Peritoneum (tissue), 1 donor: ENCODE measurements around the gene CMIP.

DNA sequence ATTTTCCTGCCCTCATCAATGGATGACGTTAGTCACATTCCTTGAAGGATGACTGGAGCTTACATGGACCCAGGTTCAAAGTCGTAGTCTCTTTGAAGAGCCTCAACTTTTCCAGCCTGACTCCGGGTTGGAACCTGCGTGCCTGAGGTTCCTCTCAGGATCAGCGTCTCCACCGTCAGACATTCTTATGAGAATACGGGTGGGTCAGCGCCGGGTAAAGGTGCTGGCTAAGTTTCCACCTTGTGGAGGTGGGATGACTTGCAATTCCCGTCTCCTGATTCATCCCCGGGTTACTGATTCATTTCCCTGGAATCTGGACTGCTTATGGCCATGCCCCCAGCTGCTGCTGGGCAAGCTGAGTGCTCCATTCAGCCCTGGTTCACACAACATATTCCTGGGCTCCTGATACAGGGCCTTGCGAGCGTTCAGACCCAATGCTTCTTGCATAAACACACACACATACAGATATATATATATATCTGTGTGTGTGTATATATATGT, 38.9 kb upstream of the CMIP start:
- PRO-cap = no peak

DNA sequence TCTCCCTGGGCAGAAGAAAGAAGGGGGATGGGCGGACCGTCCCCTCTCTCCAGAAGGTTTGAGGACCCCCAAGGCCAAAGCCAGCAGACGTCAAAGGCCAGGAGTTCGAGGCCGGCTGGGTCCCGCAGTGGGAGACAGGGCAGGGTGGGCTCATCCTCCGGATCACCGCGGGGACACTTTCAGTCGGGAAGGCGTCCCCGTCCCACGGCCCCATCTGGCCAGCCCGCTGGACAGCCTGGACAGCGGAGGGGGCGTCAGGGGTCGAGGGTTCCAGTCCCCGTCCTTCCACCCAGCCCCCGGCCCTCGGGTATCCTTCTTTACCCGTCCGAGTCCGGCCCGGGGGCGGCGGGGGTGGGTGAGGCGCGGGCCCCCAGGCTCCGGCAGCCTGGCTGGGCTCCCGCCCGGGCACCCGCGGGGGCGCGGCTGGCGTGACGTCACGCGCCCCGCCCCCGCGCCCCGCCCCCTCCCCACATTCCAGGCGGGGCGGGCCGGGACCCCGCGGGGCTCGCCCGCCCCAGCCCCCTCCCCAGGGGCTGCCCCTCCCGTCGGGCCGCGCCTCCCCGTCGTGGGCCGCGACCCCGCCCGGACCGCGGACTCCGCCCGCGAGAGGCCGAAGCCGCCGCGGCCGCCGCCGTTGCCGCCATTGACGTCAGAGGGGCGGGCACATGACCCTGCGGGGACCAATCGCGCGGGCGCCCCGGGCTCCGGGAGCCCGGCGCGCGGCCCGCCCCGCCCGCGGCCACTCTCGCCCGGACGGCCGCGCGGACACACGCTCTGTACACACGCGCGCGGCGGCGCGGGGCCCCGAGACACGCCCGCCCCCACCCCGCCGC, at the start of gene CMIP:
Gene CMIP, plus strand, starts transcription at position 742 of the 833 bp plus-strand sequence.
- PRO-cap = bidirectional peak, plus-strand start at position 742 of the sequence, minus-strand start at position 645 of the sequence

- PRO-cap = no peak
Measured at GRCh38 chr16:81451622-81452397, 7.2 kb downstream of the CMIP start.

DNA sequence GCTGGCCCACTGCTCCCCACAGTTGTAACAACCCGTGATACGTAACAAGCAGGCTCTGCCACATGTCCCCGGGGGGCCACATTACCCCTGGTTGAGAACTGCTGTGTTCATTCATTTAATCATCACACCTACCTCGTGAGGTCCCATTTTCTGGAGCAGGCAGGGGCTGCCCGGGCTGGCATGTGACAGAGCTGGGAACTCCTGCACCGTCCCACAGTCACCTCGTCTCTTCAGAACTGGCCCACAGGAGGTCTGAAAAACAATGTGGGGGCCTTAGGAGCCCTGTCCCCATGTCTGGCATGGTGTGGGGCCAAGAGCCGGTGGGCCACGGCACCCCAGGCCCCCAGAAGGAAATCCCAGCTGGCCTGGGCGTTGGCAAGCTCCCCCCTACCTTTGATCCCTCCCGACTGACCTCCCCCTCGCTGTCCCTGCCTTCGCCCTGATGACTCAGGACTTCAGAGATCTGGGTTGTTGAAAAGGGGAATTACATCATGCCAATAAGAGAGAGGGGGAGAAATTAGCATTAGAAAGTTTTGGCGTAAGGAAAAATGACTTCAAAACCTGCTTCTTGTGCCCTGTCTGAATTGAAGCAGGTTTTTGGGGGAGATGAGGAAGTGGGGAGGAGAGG, 13.0 kb downstream of the CMIP start:
- PRO-cap = no peak

DNA sequence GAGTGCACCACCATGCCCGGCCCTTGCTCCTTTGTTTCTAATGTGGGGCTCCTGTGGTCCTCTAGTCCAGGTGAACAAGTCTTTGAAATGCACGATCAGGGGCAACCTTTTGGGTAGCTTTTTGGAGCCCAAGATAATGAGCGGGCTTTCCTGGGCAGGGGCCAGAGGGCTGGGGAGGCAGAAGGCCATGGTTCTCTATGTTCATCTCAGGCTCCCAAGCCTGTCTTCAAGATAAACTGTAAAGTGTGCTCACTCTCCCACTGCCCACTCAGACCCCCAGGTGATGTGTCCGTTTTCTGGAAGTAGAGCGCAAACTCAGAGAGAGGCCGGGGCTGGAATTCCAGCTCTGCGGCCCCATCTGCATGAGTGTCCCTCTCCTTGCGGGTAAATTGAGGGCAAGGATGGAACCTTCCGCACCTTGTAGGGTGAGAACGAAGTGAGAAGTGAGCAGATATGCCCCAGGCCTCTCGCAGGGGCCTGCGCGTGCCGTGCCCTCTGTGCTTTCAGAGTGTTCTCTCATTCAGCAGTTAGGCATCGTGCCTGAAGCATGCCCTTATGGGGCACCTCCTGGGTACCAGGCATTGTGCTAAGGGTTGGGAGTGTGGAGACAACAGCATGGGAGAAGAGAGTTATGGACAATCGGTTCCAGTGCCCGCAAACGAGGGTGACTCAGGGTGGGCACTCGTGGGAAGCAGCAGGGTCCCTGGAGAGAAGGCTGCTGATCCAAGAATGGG, 23.6 kb downstream of the CMIP start:
- PRO-cap = no peak

GRCh38 chr16:81488837-81489797, 44.5 kb downstream of the CMIP start:
- PRO-cap = no peak

DNA sequence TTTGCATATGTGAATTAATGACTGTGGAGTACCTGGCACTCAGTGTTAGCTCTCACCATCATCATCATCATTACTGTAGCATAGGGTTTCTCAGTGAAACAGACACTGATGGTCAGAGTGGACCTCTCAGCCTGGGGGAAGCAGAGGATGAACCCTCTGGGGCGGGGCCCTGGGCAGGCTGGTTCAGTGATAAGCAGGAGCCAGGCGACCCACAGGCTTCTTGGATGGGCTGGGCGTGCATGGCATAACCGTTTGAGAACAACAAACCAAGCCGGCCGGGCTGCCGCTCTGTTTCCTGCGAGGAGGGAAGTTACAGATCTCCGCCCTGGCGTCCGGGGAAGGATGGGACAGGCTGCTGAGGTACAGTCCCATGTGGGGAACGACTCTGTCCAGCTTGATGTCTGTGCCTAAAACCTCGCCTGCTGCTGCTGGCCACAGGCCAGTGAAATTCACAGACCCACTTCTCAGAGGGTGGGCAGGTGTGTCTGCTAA, 50.6 kb downstream of the CMIP start:
- PRO-cap = no peak

GRCh38 chr16:81504979-81505384, 60.4 kb downstream of the CMIP start:
- PRO-cap = no peak

GRCh38 chr16:81516665-81517351, 72.2 kb downstream of the CMIP start:
- PRO-cap = no peak

- PRO-cap = no peak
Measured at GRCh38 chr16:81551932-81552589, 107.5 kb downstream of the CMIP start.

DNA sequence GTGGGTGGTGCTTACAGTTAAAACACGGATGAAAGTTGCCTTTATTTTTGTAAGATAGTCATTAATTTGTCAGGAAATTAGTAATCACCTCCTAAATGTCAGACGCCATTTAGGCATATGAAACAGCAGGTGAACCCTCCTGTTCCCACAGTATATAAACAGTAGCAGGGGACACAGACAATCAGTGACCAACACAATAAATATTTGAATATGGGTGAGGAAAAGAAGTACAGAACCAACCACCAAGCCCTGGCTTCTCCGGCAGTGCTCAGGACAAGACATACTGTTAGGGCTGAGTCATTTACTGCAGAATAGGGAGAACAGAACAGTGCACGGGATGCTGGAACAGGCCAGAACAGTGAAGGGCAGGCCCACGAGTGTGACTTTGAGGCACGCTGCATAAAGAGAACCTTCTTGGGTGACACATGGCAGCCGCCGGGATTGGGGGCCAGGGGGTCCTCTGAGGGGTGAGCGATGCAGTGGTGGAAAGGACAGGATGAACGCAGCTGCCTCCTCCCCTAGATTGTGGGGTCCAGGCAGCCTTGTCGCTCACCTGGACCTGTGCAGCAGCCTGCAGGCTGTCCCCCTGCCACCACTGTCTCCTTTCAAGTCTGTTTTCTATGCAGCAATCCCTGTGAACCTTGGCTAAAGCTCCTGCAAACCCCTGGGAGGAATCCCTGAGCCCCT, 160.4 kb downstream of the CMIP start:
- PRO-cap = no peak

DNA sequence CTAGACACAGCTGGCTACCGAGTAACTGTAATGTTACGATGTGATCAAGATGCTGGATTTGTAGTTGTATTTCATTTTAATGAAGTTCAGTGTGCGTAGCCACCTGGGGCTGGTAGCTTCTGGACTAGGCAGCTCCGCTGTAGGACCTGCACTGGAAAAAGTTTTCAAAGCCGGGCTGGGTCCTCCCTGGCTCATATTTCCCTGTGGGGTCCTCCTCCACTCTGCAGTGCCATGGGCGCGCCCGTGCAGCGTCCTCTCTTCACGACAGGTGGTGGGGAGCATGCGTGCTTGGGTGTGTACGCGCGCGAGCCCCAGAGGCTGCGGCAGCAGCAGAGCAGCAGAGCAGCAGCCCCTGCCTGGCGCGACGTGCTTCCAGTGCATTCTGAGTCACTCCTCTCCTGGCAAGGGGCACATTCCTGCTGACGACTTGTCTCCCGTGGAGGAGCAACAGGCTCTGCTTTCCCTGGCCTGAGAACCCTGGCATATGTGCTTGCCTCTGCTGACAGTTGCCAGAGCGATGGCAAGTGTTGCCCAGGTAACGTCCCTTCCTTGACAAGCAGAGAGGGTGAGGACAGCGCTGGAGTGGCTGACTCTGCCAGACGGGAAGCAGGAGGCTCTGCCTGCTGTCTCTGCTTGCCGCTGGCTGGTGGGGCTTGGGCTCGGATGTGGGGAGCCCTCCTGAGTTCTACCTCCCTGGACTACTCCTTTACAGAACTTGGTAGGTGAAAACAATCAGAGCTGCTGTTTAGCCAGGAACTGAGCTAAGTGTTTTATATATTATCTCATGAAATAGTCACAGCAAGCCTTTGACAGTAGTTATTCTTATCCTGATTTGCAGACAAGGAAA, 133.8 kb upstream of the PLCG2 start:
- PRO-cap = no peak

DNA sequence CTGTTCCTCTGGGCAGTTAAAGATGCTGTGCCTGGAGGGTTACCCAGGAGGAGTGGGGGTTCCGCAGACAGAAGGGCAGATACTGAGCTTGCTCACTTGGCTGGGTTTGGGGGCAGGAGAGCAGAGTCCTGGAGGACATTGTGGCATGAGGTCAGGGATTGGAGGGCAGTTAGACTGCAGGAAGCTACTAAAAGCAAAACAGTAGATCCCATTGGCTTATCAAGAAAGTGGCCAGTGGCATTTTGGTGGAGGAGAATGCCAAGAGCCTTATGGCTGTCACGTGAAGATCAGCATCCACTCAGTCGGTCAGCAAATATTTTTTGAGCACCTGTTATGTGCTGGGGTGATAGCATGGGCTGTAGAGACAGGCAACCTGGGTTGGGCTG, 101.4 kb upstream of the PLCG2 start:
- PRO-cap = no peak

- PRO-cap = no peak
Measured at GRCh38 chr16:81716451-81716774, 62.7 kb upstream of the PLCG2 start.

- PRO-cap = no peak
Measured at GRCh38 chr16:81779412-81780399, 615 bp downstream of the PLCG2 start.

DNA sequence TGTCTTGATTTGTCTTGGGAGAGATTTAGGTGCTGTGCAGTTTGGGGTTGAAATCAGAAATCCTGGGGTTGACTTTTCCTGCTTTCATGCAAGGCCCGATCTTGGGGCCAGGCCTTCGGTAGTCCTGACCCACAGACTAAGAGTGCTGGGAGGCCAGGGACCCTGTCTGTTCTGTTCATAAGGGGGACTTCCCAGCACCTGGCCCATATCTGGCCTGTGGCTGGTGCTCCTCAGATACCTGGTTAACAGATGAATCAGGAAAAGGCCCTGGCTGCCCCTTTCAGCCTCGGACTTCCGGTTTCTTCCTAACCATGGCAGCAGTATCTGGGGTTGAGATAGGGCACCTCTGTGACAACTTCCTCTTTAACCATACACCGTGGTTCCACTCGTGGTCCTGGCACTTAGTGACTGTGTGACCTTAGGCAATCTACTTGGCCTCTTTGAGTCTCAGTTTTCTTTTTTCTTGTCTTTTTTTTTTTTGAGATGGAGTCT, 18.3 kb downstream of the PLCG2 start:
- PRO-cap = no peak

GRCh38 chr16:81850444-81850986, 71.4 kb downstream of the PLCG2 start:
- PRO-cap = no peak

DNA sequence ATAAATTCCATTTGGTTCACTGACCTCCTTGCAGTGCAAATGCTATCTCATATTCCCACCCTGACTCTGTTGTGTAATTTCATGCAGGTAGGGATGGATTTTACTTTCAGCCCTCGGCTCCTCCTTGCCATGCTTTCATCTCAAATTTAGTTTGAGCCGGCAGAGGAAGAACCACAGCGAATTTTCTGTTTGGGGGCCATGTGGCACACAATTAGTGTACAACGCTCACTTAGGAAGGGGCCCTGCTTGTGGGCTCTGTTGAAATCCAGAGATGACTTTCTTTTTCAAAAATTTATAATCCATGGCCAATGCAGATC, 89.7 kb downstream of the SDR42E1 start:
- PRO-cap = no peak

- PRO-cap = no peak
Measured at GRCh38 chr16:82700804-82701389, 74.1 kb downstream of the CDH13 start.

- PRO-cap = no peak
Measured at GRCh38 chr16:82783788-82784661, 157.3 kb downstream of the CDH13 start.